Melanocyte of skin (primary cell): ENCODE measurements around a stretch of chr22.

- CAGE, long polyA plus RNA, 2 experiments, result no peak in any of the 2 experiments
Measured at GRCh38 chr22:21805717-21806584, 61.5 kb downstream of the MAPK1 start.

DNA sequence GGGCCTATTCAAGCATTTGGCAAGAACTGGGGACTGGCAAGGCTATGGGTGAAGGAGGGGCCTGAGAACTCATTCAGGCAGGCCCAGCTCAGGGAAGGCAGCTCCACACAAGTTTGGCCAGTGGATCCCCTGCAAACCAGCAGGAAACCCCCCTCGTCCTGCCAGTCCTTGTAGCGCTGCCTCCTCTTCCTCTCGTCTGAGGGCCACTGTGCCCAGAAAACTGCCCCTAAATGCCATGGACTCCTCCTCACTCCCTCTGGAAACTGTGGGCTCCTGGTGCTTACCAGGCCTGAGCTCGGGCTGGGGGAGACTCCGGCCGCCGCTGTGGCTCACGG, 15.3 kb downstream of the PPM1F start:
- CAGE, long polyA plus RNA, 2 experiments, result no peak in any of the 2 experiments

GRCh38 chr22:21964618-21965232, 12.1 kb upstream of the PPM1F start:
- CAGE, long polyA plus RNA, 2 experiments, result no peak in any of the 2 experiments

DNA sequence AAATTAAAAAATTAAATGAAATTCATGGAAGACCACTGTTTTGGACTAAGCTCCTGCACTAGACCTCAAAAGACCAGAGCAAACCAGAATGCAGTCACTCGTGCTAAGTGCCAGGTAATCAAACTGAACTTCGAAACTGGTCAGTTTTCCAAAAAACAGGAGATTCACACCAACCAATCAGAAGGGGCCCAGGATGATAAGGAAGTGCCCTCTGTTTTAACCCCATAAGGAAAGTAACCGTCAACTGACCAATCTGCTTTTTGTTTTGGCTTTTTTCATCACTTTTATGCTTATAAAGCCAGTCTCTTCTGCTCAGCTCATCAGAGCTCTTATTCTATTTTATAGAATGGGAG, 10.0 kb upstream of the TOP3B start:
- CAGE, long polyA plus RNA, 2 experiments, result no peak in any of the 2 experiments

GRCh38 chr22:22181334-22181725, 63.3 kb upstream of the VPREB1 start:
- CAGE, long polyA plus RNA, 2 experiments, result no peak in any of the 2 experiments

GRCh38 chr22:22207968-22208455, 36.6 kb upstream of the VPREB1 start:
- CAGE, long polyA plus RNA, 2 experiments, result no peak in any of the 2 experiments

DNA sequence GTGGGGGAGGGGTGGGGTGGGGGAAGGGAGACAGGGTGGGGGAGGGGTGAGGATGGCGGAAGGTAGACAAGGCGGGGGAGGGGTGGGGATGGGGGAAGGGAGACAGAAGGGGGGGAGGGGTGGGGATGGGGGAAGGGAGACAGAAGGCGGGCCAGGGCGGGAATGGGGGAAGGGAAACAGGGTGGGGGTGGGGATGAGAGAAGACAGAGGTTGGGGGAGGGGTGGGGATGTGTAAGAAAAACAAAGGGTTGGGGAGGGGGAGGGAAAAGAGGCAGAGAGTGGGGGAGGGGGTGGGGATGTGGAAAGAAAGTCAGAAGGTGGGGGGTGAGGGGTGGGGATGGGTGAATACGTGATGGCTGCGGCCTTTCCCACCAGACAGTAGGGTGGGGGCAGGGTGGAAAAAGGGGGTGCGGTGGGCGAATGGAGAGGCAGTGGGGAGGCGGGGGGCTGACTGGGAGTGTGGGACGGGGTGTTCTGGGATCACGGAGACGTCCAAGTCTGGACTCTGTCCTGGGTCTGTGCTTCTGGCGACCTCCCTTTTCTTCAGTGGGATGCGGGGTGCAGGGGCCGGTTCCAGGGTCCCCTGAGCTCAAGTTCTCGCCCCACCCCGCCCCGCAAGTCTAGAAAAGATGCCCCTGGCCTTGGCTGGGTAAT, 690 bp downstream of the PRAME start:
- CAGE, long polyA plus RNA, 2 experiments, result no peak in any of the 2 experiments

DNA sequence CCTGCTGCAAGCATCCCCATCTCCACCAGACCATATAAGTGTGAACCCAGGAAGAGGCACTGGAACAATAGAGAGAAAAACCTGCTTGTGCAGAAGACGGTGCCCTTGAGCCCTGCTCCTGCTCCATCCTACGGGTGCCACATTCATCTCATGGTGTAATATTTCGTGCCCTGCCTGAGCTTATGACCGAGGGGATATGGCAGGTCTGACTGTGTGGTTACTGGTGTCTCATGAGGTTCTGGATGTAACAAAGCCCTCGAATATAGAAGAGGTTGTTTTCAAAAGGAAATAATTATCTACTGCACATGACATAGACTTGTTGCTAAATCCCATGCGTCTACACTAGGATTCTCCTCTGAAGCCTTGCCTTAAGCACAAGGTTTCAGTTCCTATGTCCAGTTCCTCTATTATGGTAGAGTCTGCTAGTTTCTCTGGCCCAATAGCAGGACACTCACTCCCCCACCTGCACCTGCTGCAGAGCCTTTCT, 70.4 kb downstream of the GGTLC2 start:
- CAGE, long polyA plus RNA, 2 experiments, result no peak in any of the 2 experiments

DNA sequence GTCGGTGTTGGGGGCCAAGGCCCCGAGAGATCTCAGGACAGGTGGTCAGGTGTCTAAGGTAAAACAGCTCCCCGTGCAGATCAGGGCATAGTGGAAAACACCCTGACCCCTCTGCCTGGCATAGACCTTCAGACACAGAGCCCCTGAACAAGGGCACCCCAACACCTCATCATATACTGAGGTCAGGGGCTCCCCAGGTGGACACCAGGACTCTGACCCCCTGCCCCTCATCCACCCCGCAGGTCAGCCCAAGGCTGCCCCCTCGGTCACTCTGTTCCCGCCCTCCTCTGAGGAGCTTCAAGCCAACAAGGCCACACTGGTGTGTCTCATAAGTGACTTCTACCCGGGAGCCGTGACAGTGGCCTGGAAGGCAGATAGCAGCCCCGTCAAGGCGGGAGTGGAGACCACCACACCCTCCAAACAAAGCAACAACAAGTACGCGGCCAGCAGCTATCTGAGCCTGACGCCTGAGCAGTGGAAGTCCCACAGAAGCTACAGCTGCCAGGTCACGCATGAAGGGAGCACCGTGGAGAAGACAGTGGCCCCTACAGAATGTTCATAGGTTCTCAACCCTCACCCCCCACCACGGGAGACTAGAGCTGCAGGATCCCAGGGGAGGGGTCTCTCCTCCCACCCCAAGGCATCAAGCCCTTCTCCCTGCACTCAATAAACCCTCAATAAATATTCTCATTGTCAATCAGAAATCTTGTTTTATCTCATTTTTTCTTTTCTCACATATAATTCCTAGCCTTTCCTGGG, 13.3 kb downstream of the IGLL5 start:
- CAGE, long polyA plus RNA, 2 experiments, result no peak in any of the 2 experiments

DNA sequence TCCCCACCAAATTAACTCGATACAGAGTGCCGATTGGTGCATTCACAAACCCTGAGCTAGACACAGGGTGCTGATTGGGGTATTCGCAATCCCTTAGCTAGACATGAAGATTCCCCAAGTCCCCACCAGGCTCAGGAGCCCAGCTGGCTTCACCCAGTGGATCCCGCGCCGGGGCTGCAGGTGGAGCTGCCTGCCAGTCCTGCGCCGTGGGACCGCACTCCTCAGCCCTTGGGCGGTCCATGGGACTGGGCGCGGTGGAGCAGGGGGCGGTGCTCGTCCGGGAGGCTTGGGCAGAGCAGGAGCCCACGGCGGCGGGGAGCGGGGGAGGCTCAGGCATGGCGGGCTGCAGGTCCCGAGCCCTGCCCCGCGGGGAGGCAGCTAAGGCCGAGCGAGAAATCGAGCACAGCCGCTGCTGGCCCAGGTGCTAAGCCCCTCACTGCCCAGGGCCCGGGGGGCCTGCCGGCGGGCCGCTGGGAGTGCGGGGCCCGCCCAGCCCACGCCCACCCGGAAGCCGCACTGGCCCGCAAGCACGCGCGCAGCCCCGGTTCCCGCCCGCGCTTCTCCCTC, 53.4 kb upstream of the GNAZ start:
- CAGE, long polyA plus RNA, 2 experiments, result no peak in any of the 2 experiments

- CAGE, long polyA plus RNA, 2 experiments, result no peak in any of the 2 experiments
Measured at GRCh38 chr22:23192078-23192607, 11.8 kb downstream of the BCR start.

GRCh38 chr22:23244853-23245838, 64.8 kb downstream of the BCR start:
- CAGE, long polyA plus RNA, 2 experiments, result no peak in any of the 2 experiments

DNA sequence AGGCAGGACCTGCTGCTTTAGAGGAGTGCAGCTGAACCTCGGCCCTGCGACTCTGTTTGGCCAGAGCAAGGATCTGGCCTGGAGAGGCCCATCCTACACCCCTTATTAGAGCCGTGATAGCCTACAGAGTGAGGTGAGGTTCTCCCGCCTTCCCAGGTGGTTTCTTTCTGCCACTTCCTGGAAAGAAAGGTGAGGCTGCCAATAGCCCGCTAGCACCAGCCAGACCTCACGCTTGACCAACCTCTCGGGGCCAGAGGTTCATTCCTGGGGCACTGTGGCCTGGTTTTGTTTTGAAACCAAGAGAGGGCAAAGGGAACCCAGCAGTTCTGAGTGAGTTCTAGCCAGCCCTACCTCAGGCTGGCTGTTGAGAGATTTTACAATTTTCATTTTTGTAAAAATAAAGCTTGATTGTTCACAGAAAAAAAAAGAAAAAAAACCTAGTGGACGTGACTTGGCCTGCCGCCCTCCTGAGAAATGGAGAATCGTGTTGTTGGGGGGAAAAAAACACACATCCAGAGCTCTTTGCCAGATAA, 84.3 kb downstream of the BCR start:
- CAGE, long polyA plus RNA, 2 experiments, result no peak in any of the 2 experiments

DNA sequence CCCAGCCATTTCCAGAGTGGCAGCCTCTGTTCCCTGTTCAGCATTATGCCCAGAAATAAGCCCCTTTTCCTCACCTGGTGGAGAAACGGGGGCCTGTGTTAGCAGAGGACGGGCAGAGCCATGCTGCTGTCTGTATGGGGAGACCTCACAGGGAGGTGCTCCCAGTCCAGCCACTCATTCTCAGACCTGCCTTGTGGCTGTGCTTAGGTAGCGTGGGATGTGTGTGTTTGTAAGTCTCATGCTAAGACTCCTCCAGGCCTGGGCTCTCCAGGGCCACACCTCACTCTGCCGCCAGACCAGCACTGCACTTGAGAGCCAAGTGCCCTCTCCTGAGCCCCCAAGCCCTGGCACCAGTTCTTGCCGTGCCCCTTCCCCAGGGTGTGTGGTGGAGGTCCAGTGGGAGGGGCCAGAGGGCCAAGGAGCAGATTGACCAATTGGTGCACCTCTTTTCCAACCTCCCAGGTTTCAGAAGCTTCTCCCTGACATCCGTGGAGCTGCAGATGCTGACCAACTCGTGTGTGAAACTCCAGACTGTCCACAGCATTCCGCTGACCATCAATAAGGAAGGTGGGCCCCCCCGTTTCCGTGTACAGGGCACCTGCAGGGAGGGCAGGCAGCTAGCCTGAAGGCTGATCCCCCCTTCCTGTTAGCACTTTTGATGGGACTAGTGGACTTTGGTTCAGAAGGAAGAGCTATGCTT, 108.9 kb downstream of the BCR start:
- CAGE, long polyA plus RNA, 2 experiments, result no peak in any of the 2 experiments

GRCh38 chr22:23292226-23292981, 112.1 kb downstream of the BCR start:
- CAGE, long polyA plus RNA, 2 experiments, result no peak in any of the 2 experiments

GRCh38 chr22:23305008-23305795, 124.9 kb downstream of the BCR start:
- CAGE, long polyA plus RNA, 2 experiments, result no peak in any of the 2 experiments

GRCh38 chr22:23514552-23515132, 65.4 kb downstream of the IGLL1 start:
- CAGE, long polyA plus RNA, 2 experiments, result no peak in any of the 2 experiments

DNA sequence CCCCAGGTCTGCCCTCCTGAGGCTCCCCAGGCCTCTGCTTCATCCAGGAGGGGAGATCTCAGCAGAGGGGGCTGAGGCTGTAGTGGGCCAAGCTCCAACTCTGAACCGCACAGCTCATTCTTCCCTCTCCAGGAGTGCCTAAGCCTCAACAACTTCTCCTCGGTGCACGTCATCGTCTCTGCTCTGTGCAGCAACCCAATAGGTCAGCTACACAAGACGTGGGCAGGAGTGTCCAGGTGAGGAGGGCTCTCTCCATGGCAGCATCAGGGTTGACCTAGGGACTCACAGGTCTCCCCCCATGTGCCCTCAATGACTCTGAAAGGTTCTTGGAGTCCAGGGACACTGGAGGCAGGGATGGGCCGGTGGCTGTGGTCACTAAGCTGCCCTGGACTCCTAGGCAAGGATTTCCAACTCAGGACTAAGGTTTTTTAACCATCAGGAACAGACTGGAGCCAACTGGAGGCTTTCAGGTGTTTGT, 3.4 kb downstream of the RGL4 start:
- CAGE, long polyA plus RNA, 2 experiments, result no peak in any of the 2 experiments

- CAGE, long polyA plus RNA, 2 experiments, result no peak in any of the 2 experiments
Measured at GRCh38 chr22:23816537-23817049, 22.2 kb downstream of the DERL3 start.

- CAGE, long polyA plus RNA, 2 experiments, result no peak in any of the 2 experiments
Measured at GRCh38 chr22:23837427-23837844, 1.4 kb downstream of the DERL3 start.